Mesangial cell (primary cell): Measurements from ENCODE around the genes EFCAB11 and CALM1.

DNA sequence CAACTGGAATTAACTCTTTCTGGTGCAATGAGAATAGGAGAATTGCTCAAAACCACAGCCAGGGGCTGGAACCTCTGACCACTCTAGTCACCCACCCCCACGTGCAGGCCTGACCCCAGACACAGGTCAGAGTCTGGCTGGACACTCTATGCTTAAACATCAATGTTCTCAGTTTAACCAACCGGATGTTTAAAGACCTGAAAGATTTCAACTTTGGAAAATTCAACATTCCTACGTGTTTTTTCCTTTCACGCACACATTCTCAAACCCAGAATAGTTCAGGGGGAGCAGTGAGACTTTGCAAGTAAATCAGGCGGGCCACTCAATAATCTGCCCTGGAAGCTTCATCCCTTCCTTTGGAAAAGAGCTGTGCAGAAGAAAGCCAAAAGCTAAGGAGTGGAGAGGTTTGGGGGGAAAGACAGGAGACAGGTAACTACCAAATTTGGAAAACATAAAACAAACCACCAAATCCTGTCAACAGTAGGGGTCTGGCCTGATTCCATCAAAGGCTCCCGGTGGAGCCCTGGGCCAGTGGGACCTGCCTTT, 64.9 kb downstream of the FOXN3 start:
- RAMPAGE, long total RNA, result no peak

- RAMPAGE, long total RNA, result no peak
Observed at GRCh38 chr14:89371734-89372448, 45.1 kb downstream of the FOXN3 start.

GRCh38 chr14:89402301-89402825, 14.7 kb downstream of the FOXN3 start:
- RAMPAGE, long total RNA, result no peak

- RAMPAGE, long total RNA, result no peak
Observed at GRCh38 chr14:89418450-89419027, 1.5 kb upstream of the FOXN3 start.

DNA sequence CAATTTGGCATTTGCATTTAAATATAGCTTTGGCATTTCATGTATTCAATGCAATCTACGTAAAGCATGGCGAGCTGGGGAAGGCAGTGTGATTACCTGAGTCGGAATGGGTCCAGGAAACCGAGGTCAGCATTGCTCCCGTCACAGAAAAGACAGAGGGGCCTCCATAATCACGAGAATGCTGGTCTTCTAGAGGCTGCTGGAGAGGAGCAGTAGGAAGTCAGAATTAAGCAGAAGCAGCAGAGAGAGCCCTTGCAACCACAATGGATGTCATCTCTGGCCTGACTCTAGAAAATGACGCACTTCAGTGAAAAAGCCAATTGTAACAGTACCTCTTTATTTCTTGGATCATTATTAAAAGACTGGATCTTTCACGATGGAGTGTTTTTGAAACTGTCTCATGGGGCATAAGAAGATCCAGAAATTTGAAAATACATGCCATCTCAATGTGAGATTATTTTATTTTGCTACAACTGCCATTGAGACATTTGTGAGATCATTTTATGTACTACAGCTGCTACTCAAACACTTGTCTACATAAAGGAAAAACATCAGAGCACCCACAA, 69.5 kb upstream of the FOXN3 start:
- RAMPAGE, long total RNA, result no peak

- RAMPAGE, long total RNA, result no peak
Observed at GRCh38 chr14:89617876-89618763, 201.1 kb upstream of the FOXN3 start.

GRCh38 chr14:89648445-89649159, 231.6 kb upstream of the FOXN3 start:
- RAMPAGE, long total RNA, result no peak

DNA sequence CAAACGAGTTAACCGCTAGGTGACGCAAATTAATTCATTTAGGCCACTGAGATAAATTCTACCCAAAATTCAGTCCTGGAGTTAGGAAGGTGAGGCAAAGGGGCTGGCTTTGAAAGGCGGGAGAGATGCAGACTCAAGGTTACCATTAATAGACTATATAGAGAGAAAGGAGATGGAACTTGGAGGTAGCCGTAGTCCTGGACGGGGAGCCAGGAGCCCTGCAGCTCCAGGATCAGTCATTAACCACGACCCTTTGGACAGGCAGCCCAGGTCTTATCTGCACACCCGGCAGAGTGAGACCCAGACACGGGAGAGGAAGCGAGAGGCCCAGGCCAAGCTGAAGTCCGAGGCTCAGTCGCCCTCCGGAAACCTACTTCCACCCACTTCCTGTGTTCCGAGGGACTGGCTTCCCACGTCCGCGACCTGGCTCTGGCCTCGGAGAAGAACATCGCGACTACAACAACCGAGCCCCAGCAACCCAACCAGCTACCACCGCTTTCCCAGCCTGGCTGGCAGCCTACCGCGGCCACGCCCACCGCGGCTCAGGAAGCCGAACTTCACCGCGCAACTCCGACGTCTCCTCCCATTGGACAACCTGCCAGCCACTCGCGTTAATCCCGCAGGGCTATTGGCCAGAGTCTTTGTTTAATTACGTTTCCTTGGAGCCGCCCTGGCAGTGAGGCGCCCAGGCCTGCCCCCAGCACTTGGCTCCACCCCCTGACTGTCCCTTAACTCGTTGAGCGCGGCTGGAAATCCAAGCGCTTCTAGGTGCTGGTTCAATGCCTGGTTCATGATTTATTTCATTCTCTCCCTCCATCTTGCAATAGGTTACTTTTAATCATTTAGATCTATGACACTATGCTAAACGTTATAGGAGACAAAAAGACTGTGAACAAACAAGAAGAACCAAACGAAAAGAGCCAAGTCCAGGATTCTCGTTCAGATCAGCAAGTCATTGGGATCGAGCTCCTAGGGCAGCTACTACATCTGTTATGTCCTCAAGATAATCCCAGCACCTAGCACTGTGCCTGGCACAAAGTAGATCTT, at the start of gene EFCAB11:
TSS of gene EFCAB11 (minus strand) at position 519 of the 1,047 bp plus-strand sequence.
- RAMPAGE, long total RNA, result start-site peak on the minus strand centred at position 517 of the sequence, 46 bp wide, 279 reads

DNA sequence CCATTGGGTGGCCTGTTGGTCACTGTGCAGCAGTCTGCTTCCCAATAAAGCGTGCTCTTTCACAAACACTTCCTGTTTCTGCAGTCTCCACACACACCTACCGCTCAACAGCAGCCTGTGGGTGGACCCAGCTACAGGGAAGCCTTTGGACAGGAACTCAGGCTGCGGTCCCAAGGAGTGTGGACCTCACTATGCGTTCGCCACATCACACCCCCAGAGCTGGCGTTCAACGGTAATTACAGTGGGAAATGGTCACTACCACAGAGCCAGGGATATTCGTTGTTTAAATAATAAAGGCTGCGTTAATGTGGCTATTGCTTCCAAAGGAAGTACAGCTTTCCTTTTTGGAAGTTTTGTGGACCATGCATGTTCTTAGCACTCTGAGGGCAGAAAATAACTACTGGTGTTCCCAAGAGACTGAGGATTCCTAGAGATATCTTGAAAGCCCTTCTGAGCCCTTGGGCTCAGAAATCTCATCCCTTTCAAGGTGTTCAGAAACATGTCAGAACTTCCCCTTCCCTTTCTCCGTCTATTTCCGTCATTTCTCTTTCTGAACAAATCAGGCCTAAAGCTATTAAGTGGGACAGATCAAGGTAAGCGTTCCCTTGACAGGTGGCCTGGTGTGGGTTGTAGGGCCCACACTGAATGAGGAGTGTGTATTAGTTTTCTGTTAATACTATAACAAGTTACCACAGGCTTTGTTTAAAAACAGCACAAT, 16.4 kb downstream of the PSMC1 start:
- RAMPAGE, long total RNA, result no peak

DNA sequence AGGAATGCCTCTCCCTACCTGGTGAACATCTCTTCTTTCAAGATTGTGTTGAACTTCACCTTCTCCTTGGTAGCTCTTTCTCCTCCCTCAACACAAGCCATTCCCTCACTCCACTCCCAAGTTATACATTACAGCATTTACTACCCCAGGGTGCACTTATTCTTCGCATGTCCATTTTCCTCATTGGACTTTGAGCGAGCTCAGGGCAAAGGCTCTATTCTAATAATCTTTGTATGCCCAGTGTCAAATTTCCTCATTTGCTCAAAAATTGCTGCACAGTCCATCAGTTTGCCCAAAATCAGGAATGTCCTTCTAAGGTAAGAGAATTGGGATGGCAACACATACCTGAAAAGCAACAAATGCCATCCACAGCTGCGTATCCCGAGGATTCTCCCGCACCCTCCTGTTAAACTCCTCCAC, 28.1 kb downstream of the NRDE2 start:
- RAMPAGE, long total RNA, result no peak

GRCh38 chr14:90396946-90397282, at the start of gene CALM1:
TSS of gene CALM1 (plus strand) at chr14:90397029.
- RAMPAGE, long total RNA, result start-site peak on the plus strand at chr14:90397026-90397059, 17,934 reads

DNA sequence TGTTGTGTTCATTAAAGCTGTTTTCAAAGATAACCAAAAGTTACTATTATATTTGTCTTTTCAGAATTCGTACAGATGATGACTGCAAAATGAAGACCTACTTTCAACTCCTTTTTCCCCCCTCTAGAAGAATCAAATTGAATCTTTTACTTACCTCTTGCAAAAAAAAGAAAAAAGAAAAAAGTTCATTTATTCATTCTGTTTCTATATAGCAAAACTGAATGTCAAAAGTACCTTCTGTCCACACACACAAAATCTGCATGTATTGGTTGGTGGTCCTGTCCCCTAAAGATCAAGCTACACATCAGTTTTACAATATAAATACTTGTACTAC, 7.8 kb downstream of the CALM1 start:
- RAMPAGE, long total RNA, result no peak

- RAMPAGE, long total RNA, result no peak
Observed at GRCh38 chr14:90453152-90454097, 56.6 kb downstream of the CALM1 start.

DNA sequence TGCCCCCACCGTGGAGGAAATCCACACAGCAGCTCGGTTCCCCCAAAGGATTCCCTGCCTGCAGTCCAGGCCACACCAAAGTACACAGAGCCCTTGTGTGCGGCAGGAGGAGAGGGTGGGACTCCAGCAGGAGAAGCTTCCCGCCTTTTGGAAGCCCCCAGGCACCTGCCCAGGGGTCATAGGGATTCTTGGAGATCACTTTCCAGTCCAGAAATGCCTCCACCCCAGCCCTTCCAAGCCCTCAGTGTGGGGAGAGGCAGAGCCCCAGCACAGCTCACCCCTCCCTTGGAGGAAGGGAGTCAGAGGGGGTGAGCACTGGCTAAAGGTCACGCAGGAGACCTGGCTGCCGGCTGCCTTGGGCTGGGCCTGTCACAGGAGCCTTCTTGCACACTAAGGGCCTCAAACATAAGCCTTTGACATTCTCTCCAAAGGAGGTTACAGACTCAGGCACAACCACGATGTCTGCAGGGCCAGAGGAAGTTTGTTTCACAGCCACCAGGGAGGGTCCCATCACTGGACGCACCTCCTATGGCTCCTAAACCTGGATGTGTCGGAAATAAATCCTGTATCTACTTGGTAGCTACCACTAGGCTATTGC, 115.8 kb downstream of the CALM1 start:
- RAMPAGE, long total RNA, result no peak

DNA sequence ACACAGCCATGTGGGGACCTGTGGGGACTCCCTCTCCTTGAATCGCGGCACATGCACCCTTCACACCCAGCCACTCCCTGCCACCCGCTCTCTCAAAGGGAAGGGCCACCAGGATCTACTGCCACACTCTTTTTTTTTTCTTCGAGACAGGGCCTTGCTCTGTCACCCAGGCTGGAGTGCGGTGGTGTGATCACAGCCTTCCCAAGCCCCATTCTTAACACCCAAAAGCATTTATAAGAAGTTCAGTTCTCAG, 120.8 kb downstream of the CALM1 start:
- RAMPAGE, long total RNA, result no peak

- RAMPAGE, long total RNA, result no peak
Observed at GRCh38 chr14:90545936-90546603, 149.2 kb downstream of the CALM1 start.

DNA sequence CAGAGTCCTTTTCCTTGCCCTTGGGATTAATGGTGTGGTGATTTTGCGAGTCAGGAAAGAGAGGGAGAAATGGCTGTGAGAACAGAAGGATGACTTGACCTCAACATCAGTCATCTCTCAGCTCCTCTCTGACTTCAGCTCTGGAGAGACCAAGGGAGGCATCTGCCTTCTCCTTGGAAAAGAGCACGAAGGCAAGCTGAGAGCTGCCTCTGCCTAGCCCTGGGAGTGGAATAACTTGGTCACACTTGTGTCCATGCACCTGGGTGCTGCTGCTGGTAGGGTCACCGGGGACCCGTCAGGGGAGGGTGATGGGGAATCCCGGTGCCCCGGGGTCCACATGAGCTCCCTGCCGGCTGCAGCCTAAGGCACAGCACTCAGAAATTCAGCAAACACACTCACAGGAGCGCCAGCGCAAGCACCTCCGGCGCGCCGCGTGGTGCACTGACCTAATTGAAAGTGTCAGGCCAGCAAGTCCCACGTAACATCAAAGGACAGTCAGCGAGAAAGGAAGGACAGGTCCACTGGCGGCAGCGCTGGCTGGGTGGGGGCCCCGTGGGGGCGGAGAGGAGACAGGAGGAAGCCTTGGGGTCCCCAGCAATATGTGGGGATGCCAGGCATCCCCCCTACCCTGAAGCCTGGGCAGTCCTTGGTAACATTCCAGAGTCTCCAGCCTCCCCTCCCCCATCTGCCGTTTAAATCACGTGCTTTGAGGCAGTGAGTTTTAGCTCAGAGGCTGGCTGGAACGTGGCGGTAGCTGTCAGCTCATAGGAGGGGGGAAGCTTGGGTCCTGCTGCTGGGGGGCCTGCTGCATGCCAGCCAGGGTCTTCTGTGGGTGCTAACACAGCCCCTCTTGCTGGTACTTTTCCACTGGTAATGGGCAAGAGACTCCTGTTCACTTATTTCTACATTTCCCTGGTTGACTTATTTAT, 159.1 kb downstream of the CALM1 start:
- RAMPAGE, long total RNA, result no peak

- RAMPAGE, long total RNA, result no peak
Observed at GRCh38 chr14:91171586-91172016, 57.7 kb downstream of the DGLUCY start.

DNA sequence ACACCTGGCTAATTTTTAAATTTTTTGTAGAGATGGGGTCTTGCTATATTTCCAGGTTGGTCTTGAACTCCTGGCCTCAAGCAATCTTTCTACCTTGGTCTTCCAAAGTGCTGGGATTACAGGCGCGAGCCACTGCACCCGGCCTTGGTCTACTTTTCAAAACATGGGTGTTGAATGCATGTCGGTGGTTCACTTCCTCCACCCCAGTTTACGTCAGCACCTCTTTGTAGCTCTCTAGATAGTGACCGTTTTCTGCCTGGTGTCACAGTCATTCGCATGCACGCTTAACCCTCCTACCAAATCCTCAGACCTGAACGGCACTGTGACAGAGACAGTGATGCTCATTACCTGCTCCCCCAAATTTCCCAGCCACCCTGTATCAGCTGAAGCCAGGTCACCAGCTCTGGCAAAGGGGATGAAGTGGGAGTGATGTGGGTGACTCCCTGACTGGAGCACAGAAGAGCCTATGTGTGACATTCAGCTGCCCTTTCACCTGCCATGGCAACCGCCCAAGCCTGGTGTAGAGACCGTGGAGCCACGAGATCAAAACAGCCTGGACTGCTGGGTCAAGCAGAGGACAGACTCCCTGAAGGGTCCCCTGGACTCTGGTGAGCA, 66.2 kb upstream of the GPR68 start:
- RAMPAGE, long total RNA, result no peak

- RAMPAGE, long total RNA, result no peak
Observed at GRCh38 chr14:91372506-91373146, 45.0 kb downstream of the CCDC88C start.